ENCODE data around the gene OTOP1.

DNA sequence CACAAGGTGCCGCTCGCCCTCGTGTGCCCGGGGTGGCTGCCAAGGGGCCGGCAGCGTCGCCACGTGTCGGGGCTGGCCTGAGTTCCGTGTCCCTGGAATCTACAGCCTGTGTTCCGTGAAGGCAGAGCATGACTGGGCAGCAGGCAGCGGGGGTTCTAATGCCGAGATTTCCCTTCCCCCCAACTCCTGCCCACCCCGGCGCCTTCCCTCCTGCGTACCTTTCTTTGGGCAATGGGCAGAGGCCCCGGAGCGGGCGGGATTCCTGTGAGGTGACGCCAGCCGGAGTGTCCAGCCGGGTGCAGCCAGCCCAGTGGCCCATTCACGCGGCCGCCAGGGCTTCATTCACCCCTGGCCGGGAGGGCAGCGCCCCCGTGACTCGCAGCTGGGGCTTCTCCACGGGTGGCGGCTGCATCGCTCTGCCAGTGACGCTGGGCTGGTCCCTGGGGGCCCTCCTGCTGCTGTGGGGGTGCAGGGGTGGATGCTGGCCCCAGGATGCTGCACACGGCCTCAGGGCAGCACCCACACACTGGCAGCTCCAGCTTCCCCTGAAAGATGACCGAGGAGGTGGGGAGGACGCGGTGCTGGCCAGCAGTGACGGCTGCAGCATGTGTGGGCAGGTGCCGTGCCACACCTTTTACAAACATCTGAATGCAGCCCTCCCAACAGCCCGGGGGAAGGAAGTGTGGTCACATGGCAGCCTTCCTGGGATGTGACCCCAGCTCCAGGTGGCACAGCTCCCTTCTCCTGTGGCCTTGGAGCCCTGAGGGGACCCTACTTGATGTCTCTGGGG lies 21.3 kb downstream of the DOK7 start:
- PRO-cap, result bidirectional peak, plus-strand start at position 318 of the sequence, minus-strand start at position 212 of the sequence; unidirectional peak, plus-strand start at position 559 of the sequence

- PRO-cap, result no peak
Observed at GRCh38 chr4:3486779-3487339, 23.8 kb downstream of the DOK7 start.

DNA sequence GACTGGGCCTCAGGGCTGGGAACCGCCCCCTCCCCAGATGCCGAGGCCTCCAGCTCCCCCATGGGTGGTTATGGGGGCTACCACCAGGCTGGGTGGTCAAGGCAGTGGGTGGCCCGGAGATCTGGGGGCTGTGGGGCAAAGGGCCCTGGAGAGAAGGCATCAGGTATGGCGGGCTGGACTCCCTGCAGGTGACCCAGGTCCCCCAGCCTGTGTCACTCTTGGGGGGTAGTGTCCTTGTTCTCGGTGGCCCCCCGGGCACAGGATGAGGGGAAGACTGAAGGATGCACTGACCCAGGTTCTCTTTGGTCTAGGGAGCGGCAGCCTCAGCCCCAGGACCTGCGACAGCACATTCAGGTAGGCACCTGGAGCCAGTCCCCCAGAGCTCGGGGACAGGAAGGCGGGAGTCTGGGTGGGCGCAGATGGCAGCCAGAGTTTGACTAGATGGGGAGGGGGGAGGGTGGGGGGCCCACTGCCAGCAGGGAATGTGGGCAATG lies 33.5 kb downstream of the DOK7 start:
- PRO-cap, result no peak

GRCh38 chr4:3526500-3526982 lies 5.7 kb downstream of the LRPAP1 start:
- PRO-cap, result no peak

GRCh38 chr4:3707275-3707778 lies 58.9 kb upstream of the ADRA2C start:
- PRO-cap, result no peak

DNA sequence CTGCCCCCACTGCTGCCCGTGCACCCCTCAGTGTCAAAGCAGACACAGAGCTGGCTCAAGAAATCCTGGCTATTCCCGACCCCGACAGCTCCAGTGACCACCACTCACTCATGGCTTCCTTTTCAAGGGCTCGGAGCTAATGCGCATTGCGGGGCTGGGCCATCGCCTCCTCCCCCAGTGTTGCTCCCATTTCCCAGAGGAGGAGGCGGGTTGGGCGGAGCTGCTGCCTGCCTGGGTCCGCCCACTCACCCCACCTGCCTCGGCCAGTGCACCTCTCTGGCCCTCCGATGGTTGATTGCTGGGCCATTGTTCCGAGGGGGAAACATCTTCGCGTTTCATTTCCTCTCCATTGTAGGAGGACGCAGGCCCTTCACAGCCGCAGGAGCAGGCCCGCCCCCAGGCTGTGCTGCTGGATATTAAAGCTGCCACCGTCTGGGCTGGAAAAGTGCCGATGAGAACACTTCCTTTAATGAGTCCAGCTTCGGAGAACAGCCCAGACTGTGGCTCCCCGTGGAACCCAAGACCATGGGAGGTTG lies 96.4 kb downstream of the ADRA2C start:
- PRO-cap, result no peak

- PRO-cap, result no peak
Observed at GRCh38 chr4:4226715-4227116, at the start of gene OTOP1. Gene OTOP1 (minus strand): TSS chr4:4226929.

DNA sequence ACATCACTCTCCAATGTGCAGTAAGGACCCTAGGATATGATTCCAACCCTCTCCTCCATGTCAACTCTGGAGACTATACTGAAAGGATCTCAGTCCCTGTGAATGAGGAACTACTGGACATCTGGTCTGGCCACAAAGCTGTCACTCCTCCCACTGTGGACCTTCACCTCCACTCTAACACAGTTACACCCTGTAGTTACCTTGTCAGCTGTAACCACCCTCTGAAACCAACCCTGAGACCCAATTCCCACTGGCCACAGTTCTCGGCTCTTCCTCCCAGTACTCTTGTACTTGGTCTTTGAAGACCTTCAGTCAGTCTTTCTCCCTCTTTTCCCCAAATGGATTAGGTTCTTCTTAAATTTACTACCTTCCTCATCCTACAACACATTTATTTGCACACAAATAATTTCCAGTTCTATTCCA lies 2.8 kb downstream of the TMEM128 start:
- PRO-cap, result no peak

- PRO-cap, result no peak
Observed at GRCh38 chr4:4853808-4854028, 5.7 kb upstream of the MSX1 start.

DNA sequence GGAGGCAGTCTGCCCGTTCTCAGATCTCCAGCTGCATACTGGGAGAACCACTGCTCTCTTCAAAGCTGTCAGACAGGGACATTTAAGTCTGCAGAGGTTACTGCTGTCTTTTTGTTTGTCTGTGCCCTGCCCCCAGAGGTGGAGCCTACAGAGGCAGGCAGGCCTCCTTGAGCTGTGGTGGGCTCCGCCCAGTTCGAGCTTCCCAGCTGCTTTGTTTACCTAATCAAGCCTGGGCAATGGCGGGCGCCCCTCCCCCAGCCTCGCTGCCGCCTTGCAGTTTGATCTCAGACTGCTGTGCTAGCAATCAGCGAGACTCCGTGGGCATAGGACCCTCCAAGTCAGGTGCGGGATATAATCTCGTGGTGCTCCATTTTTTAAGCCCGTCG lies 60.0 kb downstream of the CYTL1 start:
- PRO-cap, result no peak

DNA sequence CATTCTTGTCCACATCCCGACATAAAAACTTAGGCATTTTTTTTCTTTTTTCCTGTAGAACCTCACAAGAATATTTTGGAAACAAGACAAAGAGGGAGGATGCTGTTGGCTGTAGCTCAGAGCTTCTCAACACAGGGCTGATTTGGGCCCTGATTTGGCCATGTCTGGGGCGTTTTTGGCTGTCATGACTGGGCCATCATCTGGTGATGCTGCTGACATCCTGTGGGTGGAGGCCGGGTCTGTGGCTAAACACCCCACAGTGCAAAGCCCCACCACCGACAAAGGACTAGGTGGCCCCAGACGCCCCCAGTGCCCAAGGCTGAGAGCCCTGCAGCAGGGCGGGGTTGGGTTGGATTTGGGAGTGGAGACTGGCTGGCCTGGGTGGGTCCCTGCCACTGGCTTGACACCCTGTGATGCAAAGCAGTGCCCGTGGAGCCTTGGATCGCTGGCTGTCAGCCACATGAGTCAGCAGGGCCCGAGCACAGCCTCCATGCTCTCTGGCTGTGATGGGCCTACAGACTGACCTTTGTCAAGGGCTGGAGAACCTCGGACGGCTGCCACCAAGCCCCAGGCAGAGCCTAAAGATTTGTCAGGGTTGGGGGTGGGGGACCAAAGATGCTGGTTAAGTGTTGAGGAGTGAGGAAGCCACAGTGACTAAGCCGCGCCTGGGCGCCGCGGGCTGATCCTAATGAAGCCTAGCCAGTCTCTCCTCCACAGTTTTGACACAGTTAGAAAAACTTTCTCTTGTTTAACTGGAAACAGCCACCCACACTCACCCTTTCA lies 28.3 kb downstream of the CYTL1 start:
- PRO-cap, result no peak

DNA sequence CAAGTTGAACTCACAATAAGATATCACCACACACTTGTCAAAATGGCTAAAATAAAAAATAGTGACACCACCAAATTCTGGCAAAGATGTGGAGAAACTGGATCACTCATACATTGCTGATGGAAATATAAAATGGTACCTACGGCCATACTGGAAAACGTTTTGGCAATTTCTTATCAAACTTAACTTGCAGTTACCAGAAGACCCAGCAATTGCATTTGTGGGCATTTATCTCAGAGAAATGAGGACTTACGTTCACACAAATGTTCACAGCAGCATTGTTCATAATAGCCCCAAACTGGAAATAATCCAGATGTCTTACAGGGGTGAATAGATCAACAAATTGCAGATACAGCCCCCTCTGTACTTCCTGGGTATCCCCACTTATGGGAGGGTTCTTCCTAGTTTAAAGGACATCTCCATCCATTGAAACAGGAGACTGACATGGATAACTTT lies 29.9 kb downstream of the EVC start:
- PRO-cap, result no peak

GRCh38 chr4:6201528-6202214 lies 1.3 kb upstream of the JAKMIP1 start:
- PRO-cap, result no peak

- PRO-cap, result no peak
Observed at GRCh38 chr4:6273078-6273536, 3.5 kb downstream of the WFS1 start.

DNA sequence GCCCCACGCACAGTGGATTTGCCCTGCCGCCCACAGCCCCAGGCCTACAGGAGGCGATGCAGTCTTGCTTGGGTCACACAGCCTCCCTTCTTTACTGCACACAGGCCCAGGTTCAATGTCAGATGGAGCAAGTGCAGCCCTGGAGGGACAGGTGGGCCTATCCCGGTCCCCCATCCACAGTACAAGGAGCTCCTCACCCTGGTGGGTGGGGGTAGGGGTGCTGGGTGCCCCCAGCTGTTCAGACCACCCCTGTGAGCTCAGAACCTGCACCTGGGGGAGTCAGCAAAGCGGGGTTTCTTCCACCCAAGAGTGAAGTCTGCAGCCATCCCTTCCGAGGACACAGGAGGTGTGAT lies 87.8 kb downstream of the WFS1 start:
- PRO-cap, result no peak

GRCh38 chr4:6390406-6390784 lies 82.0 kb downstream of the PPP2R2C start:
- PRO-cap, result no peak

- PRO-cap, result no peak
Observed at GRCh38 chr4:6753844-6754203, 28.7 kb upstream of the KIAA0232 start.

GRCh38 chr4:6773014-6773710 lies 9.4 kb upstream of the KIAA0232 start:
- PRO-cap, result no peak

- PRO-cap, result no peak
Observed at GRCh38 chr4:6781085-6781649, 1.4 kb upstream of the KIAA0232 start.

GRCh38 chr4:6856137-6856405 lies 53.6 kb upstream of the TBC1D14 start:
- PRO-cap, result no peak

Measured in left common carotid artery plus branches (tissue), 1 donor.